Heart (tissue), 3 donors: Measurements from ENCODE around the gene GRIN3B.

DNA sequence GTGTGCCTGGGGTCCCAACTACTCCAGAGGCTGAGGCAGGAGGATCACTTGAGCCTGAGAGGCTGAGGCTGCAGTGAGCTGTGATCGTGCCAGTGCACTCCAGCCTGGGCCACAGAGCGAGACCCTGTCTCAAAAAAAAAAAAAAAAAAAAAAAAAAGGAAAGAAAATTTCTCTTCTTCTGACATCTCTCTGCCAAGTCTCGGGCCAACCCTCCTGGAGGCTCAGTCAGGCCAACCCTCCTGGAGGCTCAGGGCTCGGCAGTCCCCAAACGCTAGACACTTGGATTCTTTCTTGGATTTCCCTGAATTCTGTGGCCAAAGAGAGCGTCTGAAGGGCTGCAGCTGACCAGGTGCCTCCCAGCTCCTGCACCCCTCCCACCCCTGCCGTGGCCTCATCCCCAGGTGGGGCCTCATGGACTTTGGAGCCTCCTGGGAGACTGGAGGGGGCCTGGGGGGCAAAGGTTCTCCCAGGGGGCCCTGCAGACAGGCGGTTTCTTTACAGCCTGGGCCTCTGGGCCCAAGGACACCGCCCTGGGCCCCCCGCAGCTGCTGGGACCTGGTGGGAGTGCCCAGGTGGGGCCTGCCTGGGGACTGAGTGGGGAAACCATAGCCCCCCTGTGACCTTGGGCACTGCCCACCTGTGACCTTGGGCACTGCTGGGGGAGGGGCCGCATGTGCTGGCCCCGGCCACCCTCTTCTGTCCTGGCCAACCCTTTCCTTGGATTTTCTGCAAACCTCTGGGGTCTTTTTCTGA lies 26.7 kb downstream of the ARID3A start:
- RAMPAGE, long total RNA, 2 experiments, result no peak in any of the 2 experiments

DNA sequence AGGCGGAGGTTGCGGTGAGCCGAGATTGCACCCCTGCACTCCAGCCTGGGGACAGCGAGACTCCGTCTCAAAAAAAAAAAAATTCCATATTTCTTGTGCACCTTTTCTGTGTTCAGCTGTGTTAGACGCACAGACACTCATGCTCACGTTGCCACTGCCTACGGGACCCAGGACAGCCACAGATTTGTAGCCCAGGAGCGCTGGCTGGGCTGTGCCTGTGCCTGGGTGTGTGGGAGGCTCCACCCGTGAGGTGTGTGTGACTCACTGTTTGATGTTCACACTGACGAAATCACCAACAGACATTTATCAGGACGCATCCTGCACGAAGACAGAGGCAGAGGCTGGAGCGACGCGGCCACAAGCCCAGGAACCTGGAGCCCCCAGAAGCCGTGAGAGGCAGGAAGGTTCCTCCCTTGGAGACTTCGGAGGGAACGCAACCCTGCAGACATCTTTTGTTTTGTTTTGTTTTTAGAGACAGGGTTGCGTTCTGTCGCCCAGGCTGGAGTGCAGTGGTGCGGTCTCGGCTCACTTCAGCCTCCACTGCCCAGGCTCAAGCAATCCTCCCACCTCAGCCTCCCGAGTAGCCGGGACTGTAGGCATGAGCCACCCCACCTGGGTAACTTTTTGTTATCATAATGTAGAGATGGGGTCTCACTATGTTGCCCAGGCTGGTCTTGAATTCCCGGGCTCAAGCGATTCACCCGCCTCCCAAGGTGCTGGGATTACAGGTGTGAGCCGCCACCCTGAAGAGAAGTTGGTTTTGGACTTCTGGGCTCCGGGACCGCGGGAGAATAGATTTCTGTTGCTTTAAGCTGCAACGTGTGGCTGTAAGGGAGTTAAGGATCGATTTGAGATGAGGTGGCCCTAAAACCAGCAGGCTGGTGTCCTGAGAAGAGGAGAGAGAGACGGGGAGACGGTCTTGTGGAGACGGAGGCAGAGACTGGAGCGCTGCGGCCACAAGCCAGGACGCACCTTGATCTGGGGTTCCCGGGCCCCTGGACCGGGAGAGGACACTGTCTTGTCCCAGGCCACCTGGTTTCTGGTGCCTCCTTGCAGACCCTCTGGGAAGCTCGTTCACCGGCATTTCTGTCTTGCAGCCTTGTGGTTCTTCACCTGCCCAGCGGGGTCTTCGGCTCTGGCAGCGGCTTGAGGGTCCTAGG lies 24.9 kb upstream of the WDR18 start:
- RAMPAGE, long total RNA, 2 experiments, result no peak in any of the 2 experiments

DNA sequence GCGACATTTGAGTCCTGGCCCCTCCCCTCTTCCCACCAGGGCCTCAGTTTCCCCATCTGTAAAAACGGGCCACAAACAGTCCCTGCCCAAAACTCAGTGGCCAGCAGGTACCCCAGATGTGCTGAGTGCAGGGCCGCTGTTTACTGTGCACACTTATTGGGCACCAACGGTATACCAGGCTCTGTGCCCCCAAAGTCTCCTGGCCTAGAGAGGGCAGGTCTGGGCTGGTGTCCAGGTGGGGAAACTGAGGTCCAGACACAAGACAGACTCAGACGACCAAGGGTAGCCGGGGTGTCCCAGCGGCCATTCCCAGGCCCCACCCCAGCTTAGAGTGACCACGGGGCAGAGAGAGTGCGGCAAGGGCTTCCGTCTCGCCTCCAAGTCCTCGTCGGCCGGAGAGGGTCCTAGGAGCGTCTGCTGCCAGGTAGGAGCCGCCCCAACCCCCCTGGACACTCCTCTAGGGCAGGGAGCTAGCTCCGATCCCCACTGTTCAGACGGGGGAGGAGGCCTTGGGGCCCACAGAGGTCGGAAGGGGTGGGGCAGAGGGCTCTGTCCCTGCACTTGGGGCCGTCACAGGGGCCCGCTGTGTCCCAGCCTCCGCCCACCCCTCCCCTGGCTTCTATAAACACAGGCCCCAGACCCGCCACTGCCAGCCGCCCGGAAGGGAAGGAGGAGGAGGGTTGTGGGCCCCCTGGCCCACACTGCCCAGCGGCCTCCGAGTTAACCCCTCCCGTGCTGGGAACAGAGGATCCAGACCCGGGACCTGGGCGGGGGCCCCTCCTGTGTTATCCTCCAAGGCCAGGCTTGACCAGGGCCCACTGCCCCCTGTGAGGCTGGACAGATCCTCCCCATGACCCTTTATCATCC lies 23.3 kb upstream of the WDR18 start:
- RAMPAGE, long total RNA, 2 experiments, result no peak in any of the 2 experiments

DNA sequence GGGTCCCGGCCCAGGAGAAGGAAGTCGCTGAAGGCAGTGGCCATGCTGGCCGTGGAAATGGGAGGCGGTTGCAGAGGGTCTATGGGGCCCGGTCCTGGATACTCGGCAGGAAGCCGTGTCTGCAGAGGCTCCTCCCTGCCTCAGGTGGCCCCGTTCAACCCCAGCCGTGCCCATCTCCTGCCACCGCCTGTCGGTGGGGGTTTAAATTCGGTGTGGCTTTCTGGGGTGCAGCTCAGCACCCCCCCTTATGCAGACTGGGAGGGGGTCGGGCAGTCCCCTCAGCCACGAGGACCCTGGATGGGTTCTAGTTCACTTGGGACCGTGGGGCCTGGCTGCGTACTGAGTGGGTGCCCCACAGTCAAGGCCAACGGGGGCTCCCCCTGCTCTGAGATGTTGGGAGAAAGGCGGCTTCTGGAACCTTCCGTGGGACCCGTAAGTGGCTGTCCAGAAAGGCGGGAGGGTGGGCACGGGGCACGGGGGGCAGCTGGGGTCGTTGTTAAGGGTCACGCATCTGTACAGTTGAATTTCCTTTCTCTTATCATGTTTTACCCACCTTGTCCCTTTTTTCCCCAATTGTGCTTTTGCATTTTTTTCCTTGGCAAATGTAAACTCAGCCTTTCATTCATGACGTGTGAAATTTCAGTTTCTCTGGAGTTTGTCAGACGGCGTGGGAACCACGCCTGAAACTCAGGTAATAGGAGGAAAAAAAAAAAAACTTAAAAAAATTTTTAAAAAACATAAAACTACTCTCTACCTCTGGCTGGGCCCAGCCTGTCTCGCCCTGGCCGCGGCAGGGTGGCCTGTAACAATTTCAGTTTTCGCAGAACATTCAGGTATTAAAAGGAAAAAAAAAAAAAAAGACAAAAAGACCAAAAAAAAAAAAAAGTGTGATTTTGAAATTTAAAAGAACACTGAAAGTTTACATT lies 9.0 kb upstream of the WDR18 start:
- RAMPAGE, long total RNA, 2 experiments, result no peak in any of the 2 experiments

GRCh38 chr19:982516-983277 lies 1.4 kb upstream of the WDR18 start:
- RAMPAGE, long total RNA, 2 experiments, result no peak in any of the 2 experiments

DNA sequence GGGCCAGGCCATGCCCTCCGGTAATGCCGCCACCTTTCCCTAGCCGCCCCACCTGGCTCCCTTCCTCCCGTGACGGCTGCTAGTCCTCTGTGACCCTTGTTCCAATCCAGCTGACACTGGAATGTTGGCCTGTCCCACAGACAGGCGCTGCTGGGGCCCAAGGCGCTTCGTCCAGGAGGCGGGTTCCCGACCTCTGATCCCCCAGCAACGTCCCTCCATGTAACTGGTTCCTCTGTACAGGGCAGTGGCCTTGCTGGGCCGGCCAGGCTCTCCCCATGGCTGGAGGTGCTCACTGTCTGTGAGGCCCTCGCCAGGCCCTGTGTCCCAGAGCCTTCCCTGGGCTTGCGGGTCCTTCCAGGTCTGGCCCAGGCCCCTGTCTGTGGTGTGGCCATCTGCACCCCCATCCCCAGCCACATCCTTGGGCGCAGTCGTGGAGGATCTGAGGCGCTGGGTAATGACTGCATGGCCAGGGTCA lies 6.8 kb upstream of the GRIN3B start:
- RAMPAGE, long total RNA, 2 experiments, result no peak in any of the 2 experiments

- RAMPAGE, long total RNA, 2 experiments, result no peak in any of the 2 experiments
These were observed at the start of gene GRIN3B for GRCh38 chr19:1000207-1000420. TSS of gene GRIN3B (plus strand) at chr19:1000419.

DNA sequence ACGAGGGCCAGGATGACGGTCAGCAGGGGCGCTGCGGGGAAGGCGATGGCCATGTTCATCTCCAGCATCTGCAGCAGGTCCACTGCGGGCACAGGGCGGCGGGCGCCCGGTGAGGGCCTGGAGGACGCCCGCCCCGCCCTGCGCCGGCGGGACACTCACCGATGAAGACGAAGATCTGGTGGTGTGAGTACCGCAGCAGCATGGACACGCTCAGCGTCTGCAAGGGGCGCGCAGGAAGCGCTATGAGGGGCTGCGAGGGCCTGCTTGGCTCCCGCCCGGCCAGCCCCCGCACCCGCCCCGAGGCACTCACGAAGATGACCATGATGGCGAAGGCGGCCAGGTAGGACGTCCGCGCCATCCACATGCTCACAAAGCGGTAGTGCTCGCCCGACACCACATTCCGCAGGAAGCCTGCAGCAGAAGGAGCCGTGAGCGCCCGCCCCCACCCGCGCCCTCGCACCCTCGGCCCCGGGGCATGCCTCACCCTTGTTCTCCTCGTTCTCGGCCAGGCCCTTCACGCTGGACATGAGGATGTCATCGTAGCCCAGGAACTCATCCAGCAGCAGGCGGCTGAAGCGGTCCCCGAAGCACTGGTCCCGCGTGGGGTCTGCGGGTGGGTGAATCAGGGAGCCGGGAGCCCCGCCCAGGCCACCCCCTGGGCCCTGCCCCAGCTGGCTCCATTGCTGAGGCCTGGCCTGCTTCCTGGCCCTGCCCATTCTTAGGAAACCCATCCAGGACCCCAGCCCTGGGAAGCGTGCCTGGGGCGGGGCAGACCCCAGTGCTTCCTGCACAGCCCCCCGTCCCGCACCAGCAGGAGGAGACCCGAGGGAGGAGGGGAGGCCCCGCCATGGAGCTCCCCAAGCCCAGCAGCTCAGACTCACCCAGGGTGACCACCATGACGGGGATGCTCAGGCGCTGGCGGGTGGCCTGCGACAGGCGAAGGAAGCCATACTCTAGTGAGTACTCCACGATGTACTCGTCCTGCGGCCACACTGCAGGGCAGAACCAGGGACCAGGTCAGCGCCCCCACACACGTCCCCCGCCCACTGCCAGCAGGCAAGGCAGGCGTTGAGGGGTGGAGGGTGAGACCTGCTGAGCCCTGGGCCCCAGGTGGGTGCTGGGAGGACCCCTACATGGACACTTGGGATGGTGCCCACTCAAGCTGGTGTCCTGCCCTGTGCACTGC lies 8.9 kb downstream of the TMEM259 start:
- RAMPAGE, long total RNA, 2 experiments, result no peak in any of the 2 experiments

GRCh38 chr19:1035758-1036683 lies 3.9 kb upstream of the ABCA7 start:
- RAMPAGE, long total RNA, 2 experiments, result no peak in any of the 2 experiments

DNA sequence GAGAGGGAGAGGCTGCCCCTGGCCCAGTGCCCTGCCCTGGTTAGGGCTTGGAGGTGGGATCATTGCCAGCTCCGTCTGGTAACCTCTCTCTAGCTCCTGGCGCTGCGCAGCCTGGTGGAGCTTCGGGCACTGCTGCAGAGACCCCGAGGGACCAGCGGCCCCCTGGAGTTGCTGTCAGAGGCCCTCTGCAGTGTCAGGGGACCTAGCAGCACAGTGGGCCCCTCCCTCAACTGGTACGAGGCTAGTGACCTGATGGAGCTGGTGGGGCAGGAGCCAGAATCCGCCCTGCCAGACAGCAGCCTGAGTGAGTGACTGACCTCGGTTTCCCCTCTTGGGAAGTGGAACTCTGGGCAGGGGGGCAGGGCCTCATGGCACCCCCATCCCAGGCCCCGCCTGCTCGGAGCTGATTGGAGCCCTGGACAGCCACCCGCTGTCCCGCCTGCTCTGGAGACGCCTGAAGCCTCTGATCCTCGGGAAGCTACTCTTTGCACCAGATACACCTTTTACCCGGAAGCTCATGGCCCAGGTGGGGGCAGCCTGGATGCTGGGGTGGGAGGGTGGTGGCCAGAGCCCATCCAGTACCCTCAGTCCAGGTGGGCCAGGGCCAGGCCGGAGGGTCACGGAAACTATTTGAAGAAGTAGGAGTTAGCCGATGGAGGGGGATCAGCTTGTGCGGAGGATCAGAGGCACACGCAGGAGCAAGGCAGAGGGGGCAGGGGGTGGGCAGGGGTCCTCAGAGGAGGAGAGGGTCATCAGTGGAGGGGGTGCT lies 3.2 kb downstream of the ABCA7 start:
- RAMPAGE, long total RNA, 2 experiments, result no peak in any of the 2 experiments

DNA sequence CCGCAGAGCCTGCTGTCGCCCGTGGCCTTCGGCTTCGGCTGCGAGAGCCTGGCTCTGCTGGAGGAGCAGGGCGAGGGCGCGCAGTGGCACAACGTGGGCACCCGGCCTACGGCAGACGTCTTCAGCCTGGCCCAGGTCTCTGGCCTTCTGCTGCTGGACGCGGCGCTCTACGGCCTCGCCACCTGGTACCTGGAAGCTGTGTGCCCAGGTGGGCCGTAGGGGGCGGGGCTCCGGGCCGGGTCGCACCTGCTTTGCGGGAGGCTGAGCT lies 7.5 kb downstream of the ABCA7 start:
- RAMPAGE, long total RNA, 2 experiments, result no peak in any of the 2 experiments

DNA sequence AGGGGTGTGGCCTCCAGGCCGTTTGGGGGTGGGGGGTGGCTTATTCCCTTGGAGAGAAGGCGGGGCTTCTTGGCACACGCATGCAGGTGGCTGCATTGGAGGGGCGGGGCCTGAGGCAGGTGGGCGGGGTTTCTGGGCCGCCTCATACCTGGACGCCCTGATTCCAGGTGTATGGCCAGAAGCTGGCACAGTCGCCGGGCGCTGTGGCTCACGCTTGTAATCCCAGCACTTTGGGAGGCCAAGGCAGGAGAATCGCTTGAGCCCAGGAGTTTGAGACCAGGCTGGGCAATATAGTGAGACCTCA lies 7.8 kb downstream of the ABCA7 start:
- RAMPAGE, long total RNA, 2 experiments, result no peak in any of the 2 experiments

GRCh38 chr19:1052301-1052707 lies 12.4 kb downstream of the ABCA7 start:
- RAMPAGE, long total RNA, 2 experiments, result no peak in any of the 2 experiments

DNA sequence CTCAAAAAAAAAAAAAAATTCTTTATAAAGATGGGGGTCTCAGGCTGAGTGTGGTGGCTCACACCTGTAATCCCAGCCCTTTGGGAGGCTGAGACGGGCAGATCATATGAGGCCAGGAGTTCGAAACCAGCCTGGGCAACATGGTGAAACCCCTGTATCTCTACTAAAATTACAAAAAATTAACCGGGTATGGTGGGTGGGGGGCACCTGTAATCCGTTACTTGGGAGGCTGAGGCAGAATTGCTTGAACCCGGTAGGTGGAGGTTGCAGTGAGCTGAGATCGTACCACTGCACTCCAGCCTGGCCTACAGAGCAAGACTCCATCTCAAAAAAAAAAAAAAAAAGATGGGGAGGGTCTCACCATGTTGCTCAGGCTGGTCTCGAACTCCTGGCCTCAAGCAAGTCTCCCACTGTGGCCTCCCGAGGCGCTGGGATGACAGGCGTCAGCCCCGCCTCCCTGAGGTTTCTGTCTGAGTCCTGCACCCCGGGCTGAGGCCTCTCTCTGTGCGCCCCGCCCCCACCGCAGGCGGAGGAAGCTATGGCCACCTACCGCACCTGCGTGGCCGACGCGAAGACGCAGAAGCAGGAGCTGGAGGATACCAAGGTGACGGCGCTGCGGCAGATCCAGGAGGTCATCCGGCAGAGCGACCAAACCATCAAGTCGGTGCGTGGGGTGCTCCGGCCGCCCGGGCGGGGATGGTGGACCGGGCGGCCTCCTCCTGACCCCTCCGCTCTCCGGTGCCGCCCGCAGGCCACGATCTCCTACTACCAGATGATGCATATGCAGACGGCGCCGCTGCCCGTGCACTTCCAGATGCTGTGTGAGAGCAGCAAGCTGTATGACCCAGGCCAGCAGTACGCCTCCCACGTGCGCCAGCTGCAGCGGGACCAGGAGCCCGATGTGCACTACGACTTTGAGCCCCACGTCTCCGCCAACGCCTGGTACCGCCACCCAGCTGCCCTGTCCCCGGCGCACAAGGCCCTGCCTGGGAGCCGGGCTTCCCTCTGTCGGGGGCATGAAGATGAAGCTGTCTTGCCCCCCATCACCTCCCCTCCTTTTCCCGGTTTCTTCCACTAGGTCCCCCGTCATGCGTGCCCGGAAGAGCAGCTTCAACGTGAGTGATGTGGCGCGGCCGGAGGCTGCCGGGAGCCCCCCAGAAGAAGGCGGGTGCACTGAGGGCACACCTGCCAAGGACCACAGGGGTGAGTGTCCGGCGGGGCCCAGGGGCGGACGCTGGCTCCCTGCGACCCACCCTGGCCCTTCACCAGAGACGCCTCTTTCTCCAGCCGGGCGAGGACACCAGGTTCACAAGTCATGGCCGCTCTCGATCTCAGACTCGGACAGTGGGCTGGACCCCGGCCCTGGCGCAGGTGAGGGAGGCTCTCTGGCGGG lies 12.7 kb downstream of the ARHGAP45 start:
- RAMPAGE, long total RNA, 2 experiments, result no peak in any of the 2 experiments

DNA sequence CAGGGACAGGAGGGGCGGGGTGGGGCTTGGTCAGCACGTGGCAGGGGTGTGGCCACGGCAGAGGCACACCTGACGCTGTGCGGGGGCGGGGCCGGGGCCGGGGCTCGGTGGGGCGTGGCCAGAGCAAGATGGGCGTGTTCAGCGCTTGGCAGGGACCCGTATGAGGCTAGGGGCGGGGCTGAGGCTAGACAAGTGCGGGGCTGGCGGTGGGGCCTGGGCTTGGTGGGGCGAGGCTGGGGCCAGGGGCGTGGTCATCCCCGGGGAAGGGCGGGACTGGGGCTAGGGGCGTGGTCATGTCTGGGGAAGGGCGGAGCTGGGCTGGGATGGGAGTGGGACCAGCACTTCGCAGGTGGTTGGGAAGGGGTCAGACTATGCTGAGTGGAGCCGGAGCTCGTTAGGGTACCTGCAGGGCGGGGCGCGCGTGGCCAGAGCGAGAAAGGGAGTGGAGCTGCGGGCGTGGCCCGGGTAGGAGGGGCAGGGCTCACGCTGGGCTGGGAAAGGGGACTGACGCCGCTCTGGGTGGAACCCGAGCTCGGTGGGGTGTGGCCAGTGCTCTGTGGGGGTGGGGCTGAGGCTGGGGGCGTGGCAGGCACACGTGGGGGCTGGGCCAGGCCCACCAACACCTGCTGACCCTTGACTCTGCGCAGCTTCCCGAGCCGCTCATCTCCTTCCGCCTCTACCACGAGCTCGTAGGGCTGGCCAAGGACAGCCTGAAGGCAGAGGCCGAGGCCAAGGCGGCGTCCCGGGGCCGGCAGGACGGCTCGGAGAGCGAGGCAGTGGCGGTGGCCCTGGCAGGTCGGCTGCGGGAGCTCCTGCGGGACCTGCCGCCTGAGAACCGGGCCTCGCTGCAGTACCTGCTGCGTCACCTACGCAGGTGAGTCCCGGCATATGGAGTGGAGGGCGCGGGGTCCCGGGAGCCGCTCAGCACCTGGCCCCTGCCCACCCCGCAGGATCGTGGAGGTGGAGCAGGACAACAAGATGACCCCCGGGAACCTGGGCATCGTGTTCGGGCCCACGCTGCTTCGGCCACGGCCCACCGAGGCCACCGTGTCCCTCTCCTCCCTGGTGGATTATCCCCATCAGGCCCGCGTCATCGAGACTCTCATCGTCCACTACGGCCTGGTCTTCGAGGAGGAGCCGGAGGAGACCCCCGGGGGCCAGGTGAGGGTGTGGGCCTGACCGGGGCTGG lies 12.6 kb downstream of the POLR2E start:
- RAMPAGE, long total RNA, 2 experiments, result no peak in any of the 2 experiments

DNA sequence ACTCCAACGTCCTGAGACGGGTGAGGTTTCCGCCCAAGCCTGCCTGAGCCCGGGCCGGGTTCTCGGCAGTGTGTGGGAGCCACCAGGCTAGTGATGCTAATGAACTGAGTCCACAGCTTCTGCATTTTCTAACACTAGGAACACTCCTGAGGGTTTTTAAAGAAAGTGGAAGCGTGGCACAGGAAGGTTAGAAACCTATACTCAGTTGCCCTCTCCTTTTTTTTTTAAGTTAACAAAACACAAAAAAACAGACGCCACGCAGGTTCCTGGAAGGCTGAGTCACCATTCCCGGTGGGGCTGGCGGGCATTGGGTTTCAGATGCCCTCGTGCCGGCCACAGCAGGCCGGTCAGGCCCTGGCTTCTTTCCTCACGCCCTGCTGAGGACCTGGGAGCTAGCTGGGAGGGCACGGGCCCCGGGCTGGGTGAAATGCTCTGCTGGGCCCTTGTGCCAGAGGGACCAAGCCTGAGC lies 22.3 kb downstream of the GPX4 start:
- RAMPAGE, long total RNA, 2 experiments, result no peak in any of the 2 experiments

DNA sequence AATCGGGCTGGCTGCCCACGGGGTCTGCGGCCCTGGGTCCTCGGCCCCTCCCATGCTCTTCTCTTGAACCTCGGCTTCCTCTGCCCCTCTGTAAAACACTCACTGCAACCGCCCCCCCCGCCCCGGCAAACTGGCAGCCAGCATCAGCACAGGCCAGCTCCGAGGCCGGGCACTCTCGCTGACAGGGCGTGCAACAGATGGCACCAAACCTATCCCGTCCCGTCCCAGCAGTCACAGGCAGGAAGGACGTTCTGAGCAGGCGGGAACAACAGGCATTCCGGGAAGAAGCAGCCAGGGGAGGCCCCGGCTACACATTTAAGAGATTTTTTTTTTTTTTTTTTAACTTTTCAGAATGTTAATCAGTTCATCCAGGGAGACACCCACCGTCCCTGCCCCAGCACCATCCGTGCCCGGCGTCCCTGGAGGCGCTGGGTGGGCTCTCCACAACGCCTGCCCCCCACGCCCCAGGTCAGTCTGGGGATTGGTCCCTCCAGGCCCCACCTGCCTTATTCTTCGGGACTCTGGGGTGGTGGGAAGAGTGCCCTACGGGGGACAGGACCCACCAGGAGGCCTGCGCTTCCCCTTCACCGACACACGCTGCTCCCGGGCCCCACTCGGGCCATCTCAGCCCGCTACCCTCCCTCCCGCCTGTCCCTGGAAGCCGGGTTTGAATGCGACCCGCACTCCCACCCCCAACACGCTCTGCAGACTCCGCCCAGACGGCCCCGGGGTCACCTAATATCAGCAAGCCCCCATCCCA lies 1.2 kb downstream of the SBNO2 start:
- RAMPAGE, long total RNA, 2 experiments, result no peak in any of the 2 experiments

DNA sequence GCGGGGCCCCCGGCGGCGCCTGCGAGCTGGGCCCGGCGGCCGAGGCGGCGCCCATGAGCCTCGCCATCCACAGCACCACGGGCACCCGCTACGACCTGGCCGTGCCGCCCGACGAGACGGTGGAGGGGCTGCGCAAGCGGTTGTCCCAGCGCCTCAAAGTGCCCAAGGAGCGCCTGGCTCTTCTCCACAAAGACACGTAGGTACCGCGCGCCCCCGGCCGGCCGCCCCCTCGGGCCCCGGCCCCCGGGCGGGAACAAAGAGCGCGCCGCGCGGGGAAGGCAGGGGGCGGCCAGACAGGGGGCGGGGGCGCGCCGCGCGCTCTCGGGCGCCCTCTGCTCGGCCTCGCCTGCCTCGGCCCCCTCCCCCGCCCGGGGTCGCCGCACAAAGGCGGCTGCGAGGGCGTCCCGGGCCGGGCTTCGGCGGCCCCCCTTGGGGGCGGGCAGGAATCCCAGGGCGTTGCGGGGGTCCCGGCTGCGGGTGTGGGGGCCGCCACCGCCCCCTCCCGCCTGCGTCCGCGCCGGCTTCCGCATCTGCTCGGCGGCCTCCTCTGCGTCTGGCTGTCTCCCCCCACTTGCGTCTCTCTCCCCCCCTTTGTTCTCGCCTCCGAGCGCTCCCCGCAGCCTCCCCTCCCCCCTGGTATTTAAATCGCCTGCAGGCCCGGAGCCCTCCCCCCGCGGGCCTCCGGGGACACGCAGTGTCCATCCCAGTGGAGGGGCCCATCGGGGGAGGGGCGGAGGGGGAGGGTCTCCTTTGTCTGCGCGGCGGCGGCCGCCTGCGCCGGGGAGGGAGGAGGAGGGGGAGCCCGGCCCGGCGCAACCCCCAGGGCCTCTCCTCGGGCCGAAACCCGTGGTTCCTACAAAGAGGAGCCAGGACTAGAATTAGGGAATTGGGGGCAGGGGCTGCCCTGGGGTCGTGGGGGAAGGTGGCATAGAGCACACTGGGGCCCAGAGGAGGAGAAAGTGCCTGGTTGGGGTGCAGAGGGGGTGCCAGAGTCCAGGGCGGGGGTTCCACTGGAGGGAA lies 2.3 kb downstream of the MIDN start:
- RAMPAGE, long total RNA, 2 experiments, result no peak in any of the 2 experiments

GRCh38 chr19:1251354-1251695 lies 2.9 kb downstream of the MIDN start:
- RAMPAGE, long total RNA, 2 experiments, result no peak in any of the 2 experiments

DNA sequence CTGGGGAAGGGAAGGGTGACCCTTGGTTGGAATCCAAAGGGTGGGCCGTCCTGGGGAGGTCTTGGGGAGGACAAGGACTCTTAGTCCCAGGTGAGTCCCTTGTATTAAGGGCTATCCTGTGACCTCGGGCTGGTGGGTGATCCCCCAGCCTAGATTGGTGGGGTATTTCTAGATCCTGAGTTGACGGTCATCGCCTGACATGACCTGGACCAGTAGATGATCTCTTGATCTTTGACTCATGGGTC lies 6.0 kb downstream of the MIDN start:
- RAMPAGE, long total RNA, 2 experiments, result no peak in any of the 2 experiments